ENCODE measurements around the genes ALDH8A1 and OLIG3.

DNA sequence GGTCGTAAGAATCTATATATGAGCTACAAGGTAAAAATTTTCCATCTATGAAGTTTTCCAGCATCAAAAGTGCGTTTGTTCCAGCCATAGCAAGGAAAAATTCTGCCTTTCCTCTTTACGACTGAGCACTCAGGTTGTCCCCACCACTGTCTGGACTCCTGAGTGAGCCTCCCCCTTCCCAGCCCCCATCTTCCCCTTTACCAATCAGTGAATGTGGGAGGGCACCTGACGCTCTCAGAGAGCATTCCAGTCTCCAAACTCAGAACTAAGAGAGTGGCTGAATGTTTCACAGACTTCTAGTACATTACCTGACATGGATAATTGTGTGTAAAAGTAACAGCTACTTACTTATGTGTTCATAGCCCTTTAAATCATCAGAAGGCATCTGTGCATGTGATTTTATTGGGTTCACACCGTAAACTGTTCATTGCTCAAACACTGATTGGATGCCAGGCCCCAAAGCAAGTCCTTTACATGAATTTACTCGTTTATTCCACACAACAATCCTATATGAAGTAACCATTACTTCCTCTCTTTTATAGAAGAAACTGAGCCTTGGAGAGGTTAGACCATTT, at the start of gene ALDH8A1:
TSS of gene ALDH8A1 (minus strand) at position 136 of the 575 bp plus-strand sequence.
- PRO-cap, 2 experiments = no peak in any of the 2 experiments

GRCh38 chr6:135088799-135089256, 34.2 kb upstream of the HBS1L start:
- PRO-cap, 2 experiments = no peak in any of the 2 experiments

DNA sequence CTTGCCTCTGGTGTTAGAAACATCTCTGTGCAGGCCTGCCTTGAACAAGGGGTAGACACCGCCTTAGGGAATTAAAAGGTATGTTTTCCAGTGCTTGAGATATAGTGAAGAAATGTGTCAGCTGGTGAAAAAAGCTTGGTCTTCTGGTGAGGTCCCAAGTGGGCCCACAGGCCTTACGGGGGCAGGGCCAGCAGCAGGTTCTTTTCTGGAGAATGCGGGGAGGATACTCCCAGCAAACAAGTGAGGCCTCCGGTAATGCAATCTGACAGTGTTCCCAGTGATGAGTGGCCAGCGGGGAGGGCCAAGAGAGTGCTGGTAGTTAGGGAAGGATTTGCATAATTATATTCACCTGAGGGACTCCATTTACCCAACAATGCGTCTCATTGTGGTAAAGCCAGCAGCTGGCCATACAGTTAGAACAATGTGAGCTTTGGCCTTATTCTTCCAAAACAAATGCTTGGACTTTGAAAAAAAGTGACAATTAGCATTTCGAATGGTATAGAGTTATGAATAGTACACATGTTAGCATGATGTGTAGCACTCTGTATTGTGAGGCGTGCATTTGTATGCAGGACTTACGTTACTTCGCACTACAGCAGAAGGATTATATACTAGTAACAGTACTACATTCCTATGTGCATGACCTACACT, 69.7 kb downstream of the MYB start:
- PRO-cap, 2 experiments = no peak in any of the 2 experiments

- PRO-cap, 2 experiments = no peak in any of the 2 experiments
Observed at GRCh38 chr6:135266641-135267652, 85.8 kb downstream of the MYB start.

- PRO-cap, 2 experiments = peak in 2 of 2 experiments; most common plus-strand start chr6:135498446 (in 1); most common minus-strand start chr6:135498420 (in 2)
Observed at GRCh38 chr6:135498129-135499078, 864 bp upstream of the AHI1 start.

GRCh38 chr6:135880292-135881048, 29.0 kb downstream of the PDE7B start:
- PRO-cap, 2 experiments = no peak in any of the 2 experiments

DNA sequence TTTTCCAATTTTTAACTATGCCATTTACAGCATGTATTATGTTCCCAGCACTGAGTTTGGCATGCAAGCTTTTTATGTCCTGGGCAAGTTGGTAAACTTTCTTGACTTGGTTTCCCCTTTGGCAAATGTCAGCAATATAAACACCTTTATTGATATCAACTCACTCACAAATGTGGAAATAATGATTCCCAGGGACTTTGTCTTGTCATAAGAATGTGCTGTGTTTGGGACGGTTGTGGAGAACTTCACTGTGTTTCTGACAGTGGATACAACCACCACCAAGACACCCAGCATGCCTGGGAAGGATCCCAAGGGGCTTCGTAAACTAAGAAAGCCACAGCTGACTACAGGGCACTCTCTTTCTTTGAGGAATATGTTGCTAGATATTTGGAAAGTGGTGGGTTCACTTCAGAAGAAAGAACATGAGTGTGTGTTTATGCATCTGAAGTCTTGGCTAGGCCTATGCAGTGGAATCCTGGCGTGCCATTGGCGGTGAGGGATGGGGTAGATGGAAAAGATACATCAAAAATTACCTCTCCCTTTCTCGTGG, 187.5 kb downstream of the PDE7B start:
- PRO-cap, 2 experiments = no peak in any of the 2 experiments

- PRO-cap, 2 experiments = no peak in any of the 2 experiments
Observed at GRCh38 chr6:136050909-136051446, 199.1 kb downstream of the MTFR2 start.

DNA sequence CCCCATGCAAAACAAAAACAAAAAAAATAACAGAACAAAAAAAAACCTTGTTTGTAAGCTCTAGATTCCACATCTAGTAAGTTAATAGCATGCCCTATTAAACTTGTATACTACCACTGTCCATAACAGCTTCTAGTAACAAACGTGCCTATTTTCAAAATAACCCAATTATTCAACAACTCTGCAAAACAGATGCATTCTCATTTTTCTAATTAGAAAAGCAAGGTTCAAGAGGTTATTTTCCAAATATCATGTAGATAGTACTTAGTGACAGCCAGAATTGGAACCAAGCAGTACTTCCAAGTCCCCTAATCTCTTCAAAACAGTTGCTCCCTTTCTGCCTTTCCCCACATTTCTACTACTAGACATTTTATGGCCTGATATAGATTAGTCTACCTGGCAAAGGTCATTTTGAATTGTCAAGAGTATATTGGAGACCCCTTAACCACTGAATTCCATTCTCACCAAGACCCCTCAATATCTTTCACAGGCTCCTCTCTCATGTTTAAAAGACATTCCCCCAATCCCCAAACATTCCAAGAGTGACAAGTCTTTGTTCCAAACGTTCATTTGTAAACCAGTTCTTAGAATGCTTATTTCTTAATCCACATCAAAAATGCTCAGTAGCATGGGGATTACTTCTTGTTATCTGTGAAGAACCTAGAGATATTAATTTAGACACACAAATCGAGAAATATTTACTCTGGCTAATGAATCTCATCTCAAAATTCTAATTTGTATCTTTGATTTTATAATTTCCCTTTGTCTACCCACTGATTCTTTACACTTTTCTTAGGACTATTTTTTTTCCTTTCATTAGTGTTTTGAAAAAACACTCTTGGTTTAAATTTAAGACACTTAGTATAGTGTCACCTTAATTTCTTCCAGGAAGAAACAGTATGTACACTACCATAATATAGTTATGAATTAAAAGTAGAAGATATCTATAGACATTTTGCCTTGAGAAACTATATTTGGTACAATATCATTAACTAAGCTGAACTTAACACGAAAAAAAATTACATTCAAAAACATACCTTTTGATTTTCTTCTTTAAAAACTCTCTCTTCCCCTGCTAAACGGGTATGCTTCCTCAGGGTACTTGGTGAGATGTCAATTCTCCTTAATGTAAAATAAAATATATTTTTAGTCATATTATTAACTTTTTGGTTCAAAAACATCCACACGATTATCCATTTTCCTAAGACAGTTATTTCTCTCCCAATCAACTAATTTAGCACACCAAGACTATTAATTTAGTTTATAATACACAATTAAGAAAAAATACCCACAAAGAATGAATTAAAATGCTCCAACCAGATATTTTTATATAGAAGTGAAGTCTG, 18.2 kb downstream of the BCLAF1 start:
- PRO-cap, 2 experiments = peak in 2 of 2 experiments; most common minus-strand start position 453 of the sequence (in 1)

DNA sequence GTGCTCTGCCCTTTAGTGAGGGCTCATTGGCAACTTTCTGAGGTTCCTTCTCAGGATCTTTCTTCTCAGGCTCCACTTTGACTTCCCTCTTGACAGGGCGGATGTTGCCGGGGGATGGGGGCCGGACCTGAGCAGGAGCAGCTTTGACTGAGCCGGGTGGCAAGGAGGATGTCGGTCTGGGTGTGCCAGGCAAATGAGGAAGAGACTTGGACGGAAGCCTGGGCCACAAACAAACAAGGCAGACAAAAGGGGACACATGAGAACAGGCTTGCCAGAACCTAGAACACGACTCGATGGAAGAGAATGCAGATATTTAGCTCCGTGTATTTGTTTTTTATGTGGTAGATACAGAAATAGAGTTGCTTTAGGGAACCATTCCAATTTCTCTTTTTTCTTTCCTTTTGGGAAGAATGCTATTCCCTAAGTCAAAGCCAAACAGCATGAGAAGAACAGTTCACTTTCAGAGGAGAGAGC, 76.2 kb upstream of the BCLAF1 start:
- PRO-cap, 2 experiments = no peak in any of the 2 experiments

DNA sequence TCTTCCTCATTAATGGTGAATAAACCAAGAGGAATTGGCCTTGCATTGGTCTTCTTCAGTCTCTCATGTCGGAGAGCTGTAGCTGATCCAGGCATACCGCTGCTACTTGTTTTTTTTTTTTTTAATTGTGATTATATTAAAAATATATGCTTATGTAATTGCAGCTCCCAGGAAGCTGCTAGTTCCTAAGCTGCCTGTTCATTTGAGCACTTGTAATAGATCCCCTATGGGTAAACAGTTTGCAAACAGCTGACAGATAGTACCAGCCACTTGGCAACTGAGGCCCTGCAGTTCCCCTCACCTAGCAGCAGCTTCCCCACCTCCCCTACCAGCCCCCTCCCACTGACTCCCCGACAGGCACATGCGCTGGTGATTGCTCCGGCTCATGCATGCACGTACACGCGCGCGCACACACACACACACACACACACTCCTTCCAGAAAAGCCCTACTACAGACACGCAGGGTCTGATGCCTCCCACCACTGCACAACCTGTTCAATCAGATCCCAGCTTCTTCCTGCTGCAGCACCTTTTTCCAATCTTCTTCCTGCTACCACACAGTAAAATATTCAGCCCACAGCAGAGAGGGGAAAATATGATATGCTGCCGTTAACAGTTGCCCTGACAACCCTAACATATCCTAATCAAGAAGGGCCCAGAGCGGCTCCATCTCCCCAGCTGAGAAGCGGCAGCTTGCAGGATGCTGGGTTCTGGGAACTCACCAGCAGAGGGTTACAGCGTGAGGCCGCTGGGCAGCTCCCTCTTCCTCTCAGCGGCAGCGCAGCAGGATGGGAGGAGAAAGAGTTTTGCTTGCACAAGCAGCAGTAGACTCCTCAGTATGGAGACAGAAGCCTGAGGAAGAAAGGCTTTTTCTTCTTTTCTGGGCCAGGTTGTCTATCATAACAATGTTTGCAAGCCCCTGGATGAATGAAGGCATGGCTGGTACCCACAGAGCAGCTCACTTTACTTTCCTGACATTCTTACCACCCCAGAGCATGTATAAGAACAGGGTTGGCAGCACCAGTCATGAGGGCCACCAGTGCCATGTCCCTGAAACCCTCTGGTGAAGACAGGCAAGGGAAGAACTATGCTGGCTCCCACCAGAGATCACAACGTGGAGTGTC, 24.0 kb downstream of the MAP7 start:
- PRO-cap, 2 experiments = no peak in any of the 2 experiments

- PRO-cap, 2 experiments = no peak in any of the 2 experiments
Observed at GRCh38 chr6:136708955-136709615, 83.2 kb downstream of the MAP3K5 start.

DNA sequence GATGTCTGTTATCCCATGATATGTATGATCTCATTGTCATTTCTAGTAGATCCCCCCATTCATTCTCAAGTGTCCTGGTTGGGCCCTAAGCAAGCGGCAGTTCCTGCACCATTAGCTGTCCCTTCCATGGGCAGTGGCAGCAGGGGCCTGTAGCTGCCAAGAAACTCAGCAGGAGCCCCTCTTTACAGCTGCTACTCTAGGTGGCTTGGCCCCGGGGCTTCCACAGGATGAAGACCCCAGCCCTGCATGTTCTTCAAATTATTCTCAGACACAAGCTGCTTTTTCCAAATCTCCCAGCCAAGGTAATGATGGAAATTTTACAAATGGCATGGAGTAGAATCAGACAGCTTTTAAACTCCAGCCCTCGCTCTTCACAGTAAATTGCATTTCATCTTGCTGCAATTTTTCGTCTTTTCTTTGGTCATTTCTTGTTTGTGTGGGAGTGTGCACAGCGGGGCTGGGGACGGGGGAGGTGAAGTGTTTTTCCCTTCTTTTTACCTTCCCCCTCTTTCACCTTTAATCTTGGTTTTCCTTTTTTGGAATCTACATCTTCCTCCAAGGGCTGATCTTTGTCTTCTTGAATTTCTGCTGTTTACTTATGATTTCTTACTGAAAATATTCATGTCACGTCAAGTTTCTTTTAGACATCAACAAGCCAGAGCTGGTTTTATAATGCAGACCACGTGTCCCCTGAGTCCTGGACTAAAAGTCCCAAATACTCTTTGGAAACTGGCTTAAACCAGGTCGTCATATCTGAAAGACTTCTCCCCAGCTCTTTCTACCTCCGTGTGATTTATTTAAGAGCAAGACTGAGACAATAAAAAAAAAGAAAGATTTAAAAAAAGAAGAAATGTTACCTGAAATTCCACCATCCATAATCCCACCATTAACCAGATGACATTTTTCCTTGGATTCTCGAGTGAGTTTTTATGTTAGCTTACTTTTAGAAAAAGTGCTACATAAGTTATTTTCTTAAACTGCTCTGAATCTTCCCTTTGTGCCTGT, 52.2 kb downstream of the MAP3K5 start:
- PRO-cap, 2 experiments = no peak in any of the 2 experiments

GRCh38 chr6:136745262-136746001, 46.8 kb downstream of the MAP3K5 start:
- PRO-cap, 2 experiments = no peak in any of the 2 experiments

DNA sequence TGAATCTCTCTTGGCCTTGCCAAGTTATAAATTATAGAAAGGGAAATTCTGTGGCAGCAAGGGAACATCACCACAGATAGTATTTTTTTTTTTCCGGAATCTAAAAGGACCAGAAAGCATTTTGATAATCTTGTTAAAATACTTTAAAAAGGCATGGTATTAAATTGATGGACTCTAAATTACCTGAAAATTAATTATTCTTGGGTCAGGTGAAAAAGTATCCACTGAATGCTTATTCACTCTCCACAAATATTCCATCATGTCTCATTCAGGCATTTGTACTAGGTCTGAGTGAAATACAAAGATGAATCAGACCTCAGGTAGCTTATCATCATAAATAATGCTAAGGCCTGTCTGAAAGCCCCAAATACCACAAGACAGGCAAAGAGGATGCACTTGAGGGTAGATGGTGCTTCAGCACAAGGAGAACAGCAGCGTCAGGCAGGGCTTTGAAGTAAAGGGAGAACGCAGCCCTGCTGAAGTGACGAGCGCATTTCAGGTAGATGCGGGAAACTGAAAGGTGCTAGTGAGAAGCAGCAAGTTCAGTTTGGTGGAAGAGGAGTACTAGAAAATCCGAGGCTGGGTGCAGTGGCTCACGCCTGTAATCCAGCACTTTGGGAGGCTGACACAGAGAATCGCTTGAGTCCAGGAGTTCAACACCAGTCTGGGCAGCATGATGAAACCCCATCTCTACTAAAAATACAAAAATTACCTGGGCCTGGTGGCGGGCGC, 38.7 kb downstream of the MAP3K5 start:
- PRO-cap, 2 experiments = no peak in any of the 2 experiments

GRCh38 chr6:136756793-136757450, 35.4 kb downstream of the MAP3K5 start:
- PRO-cap, 2 experiments = no peak in any of the 2 experiments

GRCh38 chr6:136771402-136771798, 20.9 kb downstream of the MAP3K5 start:
- PRO-cap, 2 experiments = no peak in any of the 2 experiments

GRCh38 chr6:137001300-137002414, 43.1 kb downstream of the IL20RA start:
- PRO-cap, 2 experiments = no peak in any of the 2 experiments

- PRO-cap, 2 experiments = no peak in any of the 2 experiments
Observed at GRCh38 chr6:137494218-137494482, at the start of gene OLIG3. TSS of gene OLIG3 (minus strand) at chr6:137494394.

DNA sequence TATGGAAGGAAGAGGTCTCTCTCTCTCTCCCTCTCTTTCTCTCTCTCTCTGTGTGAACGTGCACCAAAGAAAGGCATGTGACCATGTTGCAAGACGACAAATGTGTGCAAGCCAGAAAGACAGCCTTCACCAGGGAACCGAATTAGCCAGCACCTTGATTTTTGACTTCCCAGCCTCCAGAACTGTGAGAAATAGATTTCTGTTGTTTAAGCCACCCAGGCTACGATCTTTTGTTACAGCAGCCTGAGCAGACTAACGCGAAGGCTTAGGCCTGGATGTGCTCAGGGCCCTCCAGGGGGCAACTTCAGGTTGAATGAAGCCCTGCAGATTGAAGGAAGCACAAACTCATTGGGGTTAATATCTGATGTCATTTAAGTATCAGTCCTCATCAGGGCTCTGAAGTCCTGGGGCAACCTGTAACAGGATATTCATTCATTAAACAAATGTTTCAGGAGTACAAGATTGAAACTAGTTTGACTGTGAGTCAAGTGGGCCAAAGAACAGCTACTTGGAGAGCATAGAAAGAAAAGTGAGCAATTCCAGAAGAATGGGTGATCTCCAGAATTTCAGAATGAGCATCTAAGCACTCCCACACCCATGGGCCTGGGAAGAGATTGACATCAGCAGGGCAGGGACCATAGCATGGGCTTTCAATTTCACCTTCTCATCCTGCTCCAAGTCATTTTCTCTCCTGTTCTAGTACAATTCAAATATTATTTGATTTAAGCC, 157.3 kb upstream of the TNFAIP3 start:
- PRO-cap, 2 experiments = no peak in any of the 2 experiments

Data from monocyte (primary cell).